Hair follicle dermal papilla cell (primary cell): ENCODE results near the gene XIRP2.

GRCh38 chr2:164015258-164015765 lies 279.5 kb upstream of the FIGN start:
- CAGE, long polyA plus RNA: no peak

GRCh38 chr2:164560944-164561391 lies 60.3 kb downstream of the GRB14 start:
- CAGE, long polyA plus RNA: no peak

GRCh38 chr2:164569297-164569842 lies 51.9 kb downstream of the GRB14 start:
- CAGE, long polyA plus RNA: no peak

- CAGE, long polyA plus RNA: no peak
Observed at GRCh38 chr2:164711662-164712251, 90.5 kb upstream of the GRB14 start.

DNA sequence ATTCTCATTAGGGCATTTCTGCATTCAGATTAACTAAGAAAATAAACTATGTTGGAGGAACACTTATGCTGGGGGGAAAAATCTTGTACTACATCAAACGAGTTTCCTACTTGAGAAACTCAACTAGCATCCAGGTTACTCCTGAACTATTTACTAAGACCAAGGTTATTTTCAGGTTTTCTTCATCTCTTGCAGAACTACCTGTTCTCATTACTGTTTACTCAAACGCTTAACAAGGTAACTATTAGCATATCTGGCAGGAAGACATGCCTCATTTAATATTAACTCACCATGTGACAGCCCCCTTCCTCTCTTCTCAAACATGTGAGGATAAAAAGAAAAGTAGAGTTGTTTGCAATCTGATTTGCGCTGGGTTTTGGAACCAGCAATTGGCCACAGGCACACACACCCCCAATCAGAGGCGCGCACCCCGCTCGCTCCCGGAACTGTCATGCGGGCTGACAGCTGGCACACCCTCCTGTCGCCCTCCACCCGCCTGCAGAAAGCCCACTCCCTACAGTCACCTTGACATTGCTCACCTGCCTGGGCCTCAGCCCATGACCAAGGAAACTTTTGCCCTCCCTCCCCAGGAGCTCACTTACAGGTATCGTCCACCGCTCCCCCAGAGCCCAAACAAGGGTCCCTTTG lies 1.3 kb downstream of the COBLL1 start:
- CAGE, long polyA plus RNA: no peak

GRCh38 chr2:165648884-165649224 lies 145.2 kb downstream of the GALNT3 start:
- CAGE, long polyA plus RNA: no peak

GRCh38 chr2:166149057-166149395 lies 21.2 kb upstream of the SCN1A start:
- CAGE, long polyA plus RNA: no peak

DNA sequence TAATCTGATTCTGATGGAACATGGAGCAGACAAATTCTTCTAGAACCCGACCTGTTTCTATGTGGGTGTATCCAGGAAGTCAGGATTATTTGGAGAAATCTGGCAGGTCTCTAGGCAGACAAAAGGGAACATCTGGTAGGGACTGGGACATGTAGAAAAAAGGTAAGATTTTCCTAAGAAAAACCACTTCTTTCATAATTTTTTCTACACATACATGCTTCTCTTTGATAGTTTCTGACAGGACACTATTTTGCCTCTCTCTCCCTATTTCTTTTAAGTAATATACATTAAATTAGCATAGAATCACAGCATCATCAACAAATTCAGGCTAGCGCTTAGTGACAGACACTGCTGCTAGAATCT lies at the start of gene XIRP2:
Gene XIRP2, plus strand, starts transcription at position 85 of the 363 bp plus-strand sequence.
- CAGE, long polyA plus RNA: no peak

- CAGE, long polyA plus RNA: no peak
Observed at GRCh38 chr2:167844301-167845020, 402.9 kb downstream of the STK39 start.

GRCh38 chr2:168086815-168087539 lies 160.4 kb downstream of the STK39 start:
- CAGE, long polyA plus RNA: no peak

DNA sequence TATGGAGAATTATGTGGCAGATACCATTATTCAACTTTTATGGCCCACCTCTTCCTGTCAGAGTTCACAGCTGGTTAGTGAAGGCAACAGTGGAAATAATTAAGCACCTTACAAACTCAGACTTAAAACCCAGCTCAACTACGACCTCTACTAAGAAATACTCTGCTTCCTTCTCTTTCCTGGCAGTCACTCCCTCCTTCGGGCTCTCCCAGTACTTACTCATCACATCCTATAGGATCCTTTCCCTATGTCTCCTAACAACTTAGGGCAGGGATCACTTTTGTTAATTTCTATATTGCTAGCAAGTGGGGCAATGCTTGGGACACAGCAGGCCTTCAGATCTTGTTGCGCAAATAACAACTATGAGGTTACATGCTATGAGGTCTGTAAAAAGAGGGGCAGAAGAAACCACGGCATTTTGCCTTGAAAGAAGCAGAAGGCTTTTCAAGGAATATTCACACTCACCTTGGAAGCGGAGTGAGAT lies 2.3 kb downstream of the STK39 start:
- CAGE, long polyA plus RNA: no peak

DNA sequence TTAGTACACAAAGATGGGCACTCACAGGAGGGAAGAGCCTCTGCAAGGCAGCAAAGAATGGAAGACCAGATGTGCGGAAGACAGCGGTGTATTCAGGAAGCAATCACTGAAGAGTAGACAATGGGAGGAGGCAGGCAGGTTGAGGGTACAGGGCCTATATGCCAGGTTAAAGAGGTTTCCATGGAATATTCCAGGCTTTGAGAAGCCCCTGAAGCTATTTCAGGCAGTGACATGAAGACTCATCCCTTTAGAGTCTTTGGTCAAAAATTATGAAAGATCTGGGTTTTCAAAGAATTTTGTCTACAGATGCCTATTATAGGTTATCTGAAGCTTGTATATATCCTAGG lies 1.8 kb downstream of the STK39 start:
- CAGE, long polyA plus RNA: no peak

GRCh38 chr2:168246159-168247307 lies 862 bp downstream of the STK39 start:
- CAGE, long polyA plus RNA: no peak

DNA sequence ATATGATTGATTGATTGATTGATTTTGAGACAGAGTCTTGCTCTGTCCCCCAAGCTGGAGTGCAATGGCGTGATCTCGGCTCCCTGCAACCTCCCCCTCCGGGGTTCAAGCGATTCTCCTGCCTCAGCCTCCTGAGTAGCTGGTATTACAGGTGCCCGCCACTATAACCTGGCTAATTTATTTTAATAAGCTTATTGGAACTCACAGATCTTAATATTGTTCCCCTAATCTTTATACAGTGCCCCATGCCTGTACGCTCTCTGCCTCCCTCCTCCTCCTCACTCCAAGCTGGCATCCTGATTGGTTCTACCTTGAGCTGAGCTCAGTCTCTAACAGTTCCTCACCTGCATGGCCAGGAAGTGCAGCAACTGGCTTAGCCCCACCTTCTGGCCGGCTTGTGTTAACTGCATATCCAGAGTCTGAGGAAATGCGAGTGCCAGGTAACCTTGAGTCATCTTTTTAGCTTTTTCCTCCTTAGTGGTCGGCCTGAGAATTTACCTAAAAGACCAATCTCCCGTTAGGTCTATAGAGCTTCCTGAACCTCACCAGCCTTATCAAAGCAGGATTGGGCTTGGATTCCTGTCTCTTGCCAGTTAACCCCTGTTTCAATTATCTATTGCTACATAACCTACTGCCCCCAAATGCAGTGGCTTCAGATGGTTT lies 89.4 kb upstream of the STK39 start:
- CAGE, long polyA plus RNA: no peak

- CAGE, long polyA plus RNA: no peak
Observed at GRCh38 chr2:168480319-168480838, 24.3 kb downstream of the CERS6 start.

- CAGE, long polyA plus RNA: no peak
Observed at GRCh38 chr2:168545132-168546317, 89.5 kb downstream of the CERS6 start.

DNA sequence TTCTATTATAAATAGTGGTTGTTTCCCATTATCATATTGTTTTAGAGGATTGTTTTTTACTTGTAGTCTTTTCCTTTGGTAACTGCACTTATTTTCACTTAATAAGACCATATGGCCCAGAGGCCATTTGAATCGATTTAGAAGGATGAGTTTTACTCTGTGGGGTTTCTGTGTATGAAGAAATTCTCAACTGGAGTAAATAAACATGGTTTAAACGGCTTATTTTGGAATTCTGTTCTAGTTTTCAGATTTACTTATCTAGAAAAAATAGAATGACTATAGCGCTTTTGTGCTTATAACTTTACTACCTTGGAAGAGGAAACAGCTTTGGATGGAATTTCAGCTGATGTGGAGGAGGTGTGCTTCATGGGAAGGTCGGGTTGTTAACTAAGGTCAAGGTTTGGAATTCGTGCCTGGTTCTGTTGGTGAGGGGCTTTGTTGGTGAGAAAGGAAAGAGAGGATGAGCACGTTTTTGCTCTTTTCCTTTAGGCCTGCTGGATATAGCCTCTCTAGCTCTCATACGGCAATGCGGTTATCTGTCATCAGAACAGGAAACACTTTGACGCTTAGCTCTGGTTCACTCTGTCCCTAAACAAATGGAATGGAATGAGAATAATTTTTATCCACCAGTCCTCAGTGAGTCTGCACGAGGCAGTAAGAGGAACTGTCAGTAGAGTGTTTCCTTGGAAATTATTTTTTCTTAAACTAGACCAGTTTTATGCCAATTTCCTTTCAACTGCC lies 169.9 kb upstream of the NOSTRIN start:
- CAGE, long polyA plus RNA: no peak

DNA sequence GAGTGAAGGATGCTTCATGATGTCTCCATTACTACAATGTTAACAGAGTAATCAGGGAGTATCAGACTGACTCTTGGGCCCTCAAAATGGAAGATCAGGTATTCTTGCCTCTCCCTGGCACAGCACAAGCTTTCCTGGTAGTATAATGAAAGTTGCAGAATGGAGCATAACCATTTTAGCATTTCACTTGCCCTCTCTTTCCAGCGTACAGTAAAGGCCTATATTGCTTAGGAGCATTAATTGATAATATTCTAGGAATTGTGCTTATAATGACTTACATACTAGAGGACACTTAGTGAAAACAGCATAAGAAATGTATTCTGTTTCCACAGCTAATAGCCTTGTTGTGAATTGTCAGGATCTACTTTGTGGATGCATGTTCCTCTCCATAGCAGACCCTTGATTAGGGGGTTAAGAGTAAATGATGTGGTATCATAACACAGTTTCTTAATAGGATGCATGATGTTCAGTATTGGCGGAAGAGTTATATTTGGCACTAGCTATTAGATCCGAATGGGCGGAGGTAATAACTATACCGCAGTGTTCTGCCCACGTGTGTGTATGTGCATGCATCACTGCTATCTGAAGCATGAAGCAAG lies 159.8 kb upstream of the NOSTRIN start:
- CAGE, long polyA plus RNA: no peak

- CAGE, long polyA plus RNA: no peak
Observed at GRCh38 chr2:168734044-168734777, 68.2 kb upstream of the NOSTRIN start.

- CAGE, long polyA plus RNA: no peak
Observed at GRCh38 chr2:168971915-168972317, 59.2 kb downstream of the ABCB11 start.